SJSA1 (cell line): ENCODE measurements around the genes HDAC2, GOPC, SLC35F1 and CEP85L.

DNA sequence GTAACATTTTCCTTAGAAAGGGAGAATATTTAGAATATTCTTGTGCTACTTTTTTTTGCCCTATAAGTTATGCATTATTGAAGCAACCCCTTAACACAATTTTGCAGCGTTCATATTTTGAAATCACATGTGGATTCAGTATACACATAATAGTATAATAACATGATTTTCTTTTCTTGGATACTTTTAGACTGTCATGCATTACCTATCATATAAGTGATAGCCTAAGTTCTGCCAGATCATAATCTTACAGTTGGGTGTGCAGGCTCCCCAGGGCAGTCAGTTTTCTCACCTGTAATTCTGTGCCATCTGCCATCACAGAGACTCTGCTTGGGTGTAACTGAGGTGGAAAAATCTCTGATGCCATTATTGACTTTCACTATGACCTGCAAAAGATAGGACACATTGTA is 27.0 kb downstream of the FAM229B start:
- RAMPAGE, long total RNA: no peak

DNA sequence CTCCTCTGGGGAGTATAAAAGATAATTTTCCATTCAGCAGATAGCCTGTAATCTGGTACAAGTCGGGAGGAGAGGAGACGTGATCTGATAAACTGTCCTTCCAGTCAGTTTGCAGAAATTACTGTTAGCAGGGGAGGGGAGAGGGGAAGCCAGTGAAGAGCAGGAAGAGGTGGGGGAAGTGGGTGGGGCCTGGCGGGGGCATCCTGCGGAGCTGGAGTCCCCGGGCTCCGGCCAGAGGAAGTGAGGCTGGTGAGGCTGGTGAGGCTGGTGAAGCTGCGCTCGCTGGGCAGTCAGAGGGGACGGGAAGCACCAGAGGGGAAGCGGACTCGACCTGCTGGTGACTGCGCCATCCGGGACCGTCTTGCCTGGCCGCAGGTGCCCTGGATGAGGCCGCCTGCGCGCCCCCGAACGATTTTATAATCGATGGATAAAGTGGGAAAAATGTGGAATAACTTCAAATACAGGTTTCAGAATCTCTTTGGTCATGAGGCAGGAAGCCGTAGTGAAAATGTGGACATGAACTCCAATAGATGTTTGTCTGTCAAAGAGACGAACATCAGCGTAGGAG is 635.3 kb upstream of the MARCKS start:
- RAMPAGE, long total RNA: no peak

DNA sequence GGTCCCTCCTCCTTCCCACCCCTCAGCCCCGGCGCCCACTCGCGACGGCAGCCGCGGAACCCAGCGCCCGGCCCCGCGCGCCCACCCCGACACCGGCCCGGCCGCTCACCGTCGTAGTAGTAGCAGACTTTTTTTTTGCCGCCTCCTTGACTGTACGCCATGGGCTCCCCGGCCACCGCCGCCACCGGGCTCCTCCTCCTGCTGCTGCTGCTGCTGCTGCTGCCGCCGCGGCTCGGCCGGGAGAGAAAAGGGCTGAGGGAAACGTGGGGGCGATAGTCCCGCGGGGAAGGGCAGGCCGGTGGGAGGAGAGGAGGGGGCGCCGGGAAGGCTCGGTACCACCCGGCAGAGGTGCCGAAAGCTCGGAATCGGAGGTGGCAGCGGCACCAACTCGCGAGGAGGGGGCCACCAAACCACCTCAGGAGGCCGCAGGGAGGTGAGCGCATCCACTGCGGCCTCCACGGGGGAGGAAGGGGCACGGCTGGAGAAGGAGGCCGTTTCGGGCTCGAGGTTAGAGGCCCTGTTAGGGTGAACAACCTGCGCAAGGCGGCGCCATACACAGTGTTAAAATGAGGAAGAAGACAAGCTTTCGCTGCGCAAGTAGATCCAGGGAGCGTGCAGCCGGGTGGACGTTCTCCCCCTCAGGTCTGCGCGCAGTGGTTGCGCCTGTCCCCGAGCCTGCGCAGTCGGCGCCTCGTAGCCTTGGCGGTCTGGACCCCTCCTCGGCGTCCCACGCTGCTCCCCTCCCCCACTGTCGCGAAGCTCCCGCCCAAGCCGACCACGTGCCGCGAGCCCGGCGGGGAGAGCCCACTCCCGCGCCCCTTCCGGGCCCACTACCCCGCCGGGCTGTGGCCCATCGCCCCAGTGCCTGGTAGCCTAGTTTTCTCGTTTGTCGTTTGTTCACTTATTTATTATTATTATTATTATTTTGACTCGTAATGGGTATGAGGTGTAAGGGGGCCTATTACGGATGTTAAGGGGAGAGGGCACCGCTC is at the start of gene HDAC2:
TSS of gene HDAC2 (minus strand) at position 401 of the 992 bp plus-strand sequence.
- RAMPAGE, long total RNA: no peak

GRCh38 chr6:114427973-114428528 is 85.2 kb upstream of the HS3ST5 start:
- RAMPAGE, long total RNA: no peak

GRCh38 chr6:115090622-115091119 is 747.8 kb upstream of the HS3ST5 start:
- RAMPAGE, long total RNA: no peak

GRCh38 chr6:115347020-115347219 is 713.8 kb downstream of the FRK start:
- RAMPAGE, long total RNA: no peak

GRCh38 chr6:116038692-116038891 is 22.1 kb downstream of the FRK start:
- RAMPAGE, long total RNA: no peak

DNA sequence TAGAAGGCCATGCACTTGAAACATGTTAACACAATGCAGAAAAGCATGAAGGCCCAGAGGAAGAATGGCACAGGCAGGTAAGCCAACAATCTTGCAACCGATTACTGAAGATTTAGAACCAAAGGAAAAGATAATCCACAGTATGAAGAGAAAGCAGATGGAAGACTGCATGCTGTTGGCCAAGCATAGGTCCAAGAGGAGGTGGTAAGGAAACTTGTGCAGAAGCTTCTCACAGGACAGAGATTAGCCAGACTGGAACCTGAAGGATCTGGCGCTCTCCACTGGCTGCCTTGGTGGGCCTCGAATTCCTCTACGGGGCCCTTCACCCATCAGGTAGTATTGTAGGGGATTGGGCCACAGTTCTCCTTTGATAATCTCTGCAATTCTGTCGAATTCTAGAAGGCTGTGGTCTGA is 1.3 kb downstream of the TSPYL4 start:
- RAMPAGE, long total RNA: no peak

- RAMPAGE, long total RNA: no peak
These were observed 745 bp downstream of the DSE start for GRCh38 chr6:116371350-116372034.

DNA sequence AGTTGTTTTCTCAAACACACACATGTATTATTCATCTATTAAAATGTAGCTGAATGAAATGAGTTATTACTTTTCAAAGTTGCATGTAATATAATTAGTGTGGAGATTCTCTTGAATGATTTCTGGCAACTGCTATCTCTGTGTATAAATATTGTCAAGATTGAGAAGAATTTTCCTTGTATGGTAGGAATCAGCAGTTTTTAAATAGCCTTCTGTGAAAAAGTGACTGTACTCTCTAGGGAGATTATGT is 1.1 kb downstream of the CALHM5 start:
- RAMPAGE, long total RNA: no peak

DNA sequence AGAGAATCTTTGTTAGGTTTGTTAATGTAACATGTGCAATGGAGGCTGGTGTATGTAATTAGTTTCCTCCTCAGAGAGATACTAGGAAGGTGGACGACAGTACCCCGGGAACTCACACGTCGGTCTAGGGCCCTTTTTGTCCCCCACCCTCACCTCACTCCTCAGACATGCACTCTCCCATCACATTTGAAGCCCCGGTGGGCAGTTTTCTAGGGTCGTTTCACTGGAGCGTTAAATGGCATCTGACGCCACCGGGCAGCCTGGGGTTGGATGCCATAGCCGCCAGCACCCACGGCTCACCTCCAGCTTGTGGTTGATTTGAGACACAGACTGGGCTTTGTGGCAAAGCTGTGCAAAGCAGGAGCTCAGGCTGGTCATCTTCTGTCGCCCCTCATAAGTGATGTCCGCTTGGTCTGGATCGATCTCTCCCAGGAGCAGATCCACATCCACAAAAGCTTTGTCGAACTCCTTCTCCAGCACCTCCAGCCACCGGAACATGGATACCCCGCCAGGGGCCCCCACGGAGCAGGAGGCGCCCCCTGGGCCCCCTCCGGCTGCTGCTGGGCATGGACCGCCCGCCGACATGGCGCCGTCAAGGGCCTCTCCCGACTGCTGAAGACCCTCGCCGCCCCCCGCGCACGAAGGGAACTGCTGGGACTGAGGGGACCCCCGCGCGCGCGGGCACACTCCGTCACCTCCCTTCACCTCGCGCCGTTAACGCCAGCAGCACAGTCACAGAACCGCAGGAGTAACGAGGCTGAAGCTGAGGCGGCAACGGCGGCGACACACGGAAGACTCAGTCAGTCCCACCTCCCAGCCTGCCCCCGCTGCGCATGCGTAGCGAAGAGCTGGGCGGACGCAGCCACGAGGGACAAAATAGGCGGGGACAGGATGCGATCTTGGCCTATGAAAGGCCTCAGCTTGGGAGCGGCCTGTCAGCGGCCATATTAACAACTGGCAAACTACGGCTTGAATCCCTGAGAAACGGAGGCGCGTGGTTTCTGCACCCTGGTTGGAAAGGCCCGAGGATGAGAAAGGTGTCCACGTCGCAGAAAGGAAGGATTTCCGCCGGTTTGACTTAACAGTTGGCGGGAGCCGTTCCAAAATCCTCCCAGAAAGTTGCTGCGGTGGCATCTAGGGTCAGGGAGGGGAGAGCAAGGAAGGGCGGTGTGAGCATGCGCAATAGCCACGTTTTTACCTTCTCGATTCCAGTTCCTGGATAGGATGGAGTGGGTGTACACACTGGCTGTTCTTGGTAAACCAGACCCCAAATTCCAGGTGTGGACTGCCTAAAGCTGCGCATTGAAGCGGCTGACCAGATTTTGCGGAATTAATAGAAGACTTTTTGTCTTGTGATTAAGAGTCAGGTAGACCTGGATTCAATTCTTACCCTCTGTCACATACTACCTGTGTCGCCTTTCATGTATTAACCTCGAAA is at the start of gene GOPC:
TSS of gene GOPC (minus strand) at position 808 of the 1,438 bp plus-strand sequence.
- RAMPAGE, long total RNA: start-site peak on the minus strand centred at position 798 of the sequence, 67 bp wide, 705 and 57 reads in 2 replicates

GRCh38 chr6:117688661-117689124 is 13.4 kb downstream of the NUS1 start:
- RAMPAGE, long total RNA: no peak

DNA sequence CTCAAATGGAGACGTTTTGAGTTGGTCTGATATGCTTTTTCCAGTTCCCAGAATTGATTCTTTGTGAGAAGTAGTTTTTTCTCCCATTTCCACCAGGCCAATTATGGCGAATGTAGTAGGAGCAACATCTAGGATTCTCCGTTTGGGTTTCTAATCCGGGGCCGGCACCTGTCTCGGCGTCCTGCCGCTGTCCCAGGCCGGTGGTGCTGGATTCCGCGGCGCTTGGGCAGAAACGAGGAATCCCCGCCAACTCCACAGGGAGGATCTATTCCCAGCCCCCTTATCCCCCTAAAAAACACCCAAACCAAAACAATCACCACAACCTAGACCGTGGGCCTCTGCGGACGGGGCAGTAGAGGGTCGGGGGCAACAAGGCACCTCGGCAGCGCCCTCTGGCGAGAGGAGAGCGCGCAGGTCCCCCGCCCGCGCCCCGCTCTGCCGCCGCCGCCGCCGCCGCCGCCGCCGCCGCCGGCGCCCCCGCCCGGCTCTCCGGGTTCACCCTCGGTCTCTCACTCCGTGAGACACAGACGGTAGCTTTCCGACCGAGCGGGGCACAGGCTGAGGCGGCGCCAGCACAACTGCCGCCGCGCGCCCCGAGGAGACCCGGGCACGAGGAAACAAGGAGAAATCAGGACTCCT is at the start of gene SLC35F1:
TSS of gene SLC35F1 (plus strand) at position 524 of the 639 bp plus-strand sequence.
- RAMPAGE, long total RNA: no peak

DNA sequence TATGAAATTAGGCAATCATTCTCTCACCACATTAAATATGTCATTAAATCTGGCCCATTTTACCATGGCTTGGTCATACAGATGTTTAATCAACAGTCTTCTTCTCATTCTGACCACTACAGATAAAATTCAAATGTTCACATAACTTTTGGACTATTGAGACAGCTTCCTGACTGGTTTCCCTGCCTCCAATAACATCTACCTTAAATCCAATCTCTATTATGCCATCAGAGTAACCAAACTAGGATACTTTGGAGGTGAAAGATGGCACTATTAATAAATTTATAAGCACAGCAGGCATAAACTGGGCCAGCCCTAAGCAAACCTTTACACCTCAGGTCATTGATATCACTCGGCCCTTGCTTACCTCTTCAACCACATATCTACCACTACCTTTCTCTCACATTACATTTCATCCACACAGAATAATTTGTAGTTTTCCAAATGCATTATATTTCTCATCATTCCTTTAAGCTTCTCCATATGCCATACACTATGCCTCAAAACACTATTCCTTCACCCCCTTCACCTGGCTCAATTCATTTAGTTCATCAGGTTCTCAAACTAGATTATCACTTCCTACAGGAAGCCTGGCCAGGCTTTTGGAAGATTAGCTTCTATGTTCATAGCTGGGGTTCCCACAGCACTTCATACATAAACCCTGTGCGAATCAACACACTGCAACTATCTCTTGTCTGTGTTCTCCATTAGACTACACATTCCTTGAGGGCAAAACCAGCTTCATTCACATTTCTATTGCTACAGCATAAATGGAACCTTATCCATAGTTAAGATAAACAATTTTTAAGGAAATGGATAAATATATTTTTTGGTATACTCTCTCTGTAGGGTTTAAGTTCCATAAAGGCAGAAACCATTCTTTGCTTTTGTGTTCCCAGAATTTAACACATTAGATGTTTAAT is 40.6 kb upstream of the PLN start:
- RAMPAGE, long total RNA: no peak

GRCh38 chr6:118551503-118552292 is 3.6 kb downstream of the PLN start:
- RAMPAGE, long total RNA: no peak

- RAMPAGE, long total RNA: no peak
These were observed 24.9 kb downstream of the CEP85L start for GRCh38 chr6:118626413-118626967.

- RAMPAGE, long total RNA: no peak
These were observed at the start of gene CEP85L for GRCh38 chr6:118651405-118651880. TSS of gene CEP85L (minus strand) at chr6:118651591.

DNA sequence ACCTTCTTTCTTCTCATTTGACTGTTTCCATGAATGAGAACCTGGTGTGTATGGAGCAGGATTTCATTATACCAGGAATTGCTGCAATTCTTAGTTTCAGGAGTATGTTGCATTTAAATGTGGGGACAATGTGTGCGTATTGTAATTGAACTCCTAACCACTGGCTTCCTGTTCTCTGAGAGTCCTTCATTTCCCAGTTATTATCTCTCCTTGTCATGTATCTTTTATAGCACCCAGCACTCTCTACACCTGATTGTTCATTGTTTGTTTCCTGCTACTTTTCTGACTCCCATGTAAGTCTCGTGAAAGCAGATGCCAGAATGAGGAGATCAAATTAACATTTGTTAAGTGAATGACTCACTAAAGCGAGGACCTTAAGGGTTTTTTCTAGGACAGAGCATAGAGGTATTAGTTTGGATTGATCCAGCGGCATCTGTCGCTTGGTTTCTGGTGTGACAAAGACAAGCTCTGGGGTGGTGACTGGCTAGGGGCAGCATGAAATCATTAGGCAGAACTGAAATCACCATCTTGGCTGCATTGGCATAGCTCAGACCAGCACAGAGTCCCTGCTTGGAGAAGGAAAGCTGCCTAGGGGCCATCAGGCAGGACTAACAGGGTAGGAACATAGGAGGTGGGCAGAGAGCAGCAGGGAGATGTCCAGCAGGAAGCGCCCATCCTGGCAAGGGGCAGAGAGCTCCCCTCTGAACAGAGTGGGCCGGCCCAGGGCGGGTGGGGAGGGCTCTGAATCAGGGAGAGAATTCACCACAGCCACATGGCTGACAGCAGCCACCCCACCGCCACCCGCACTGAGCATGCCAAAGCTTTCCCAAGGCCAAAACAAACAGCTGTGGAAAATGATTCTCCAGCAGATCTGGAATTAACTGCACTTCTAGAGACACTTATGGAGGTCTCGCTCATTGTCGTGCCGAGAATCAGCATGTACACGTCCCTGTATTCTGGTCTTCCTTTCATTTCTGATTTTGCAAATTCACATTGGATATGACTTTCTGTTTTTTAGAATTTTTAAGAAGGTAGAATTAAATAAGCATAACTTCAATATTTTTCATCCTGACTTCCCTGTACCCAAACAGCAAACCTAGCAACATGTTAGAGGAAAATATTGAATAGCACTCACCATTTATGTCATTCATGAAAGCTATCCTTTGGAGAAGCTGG is 97.2 kb upstream of the CEP85L start:
- RAMPAGE, long total RNA: no peak

DNA sequence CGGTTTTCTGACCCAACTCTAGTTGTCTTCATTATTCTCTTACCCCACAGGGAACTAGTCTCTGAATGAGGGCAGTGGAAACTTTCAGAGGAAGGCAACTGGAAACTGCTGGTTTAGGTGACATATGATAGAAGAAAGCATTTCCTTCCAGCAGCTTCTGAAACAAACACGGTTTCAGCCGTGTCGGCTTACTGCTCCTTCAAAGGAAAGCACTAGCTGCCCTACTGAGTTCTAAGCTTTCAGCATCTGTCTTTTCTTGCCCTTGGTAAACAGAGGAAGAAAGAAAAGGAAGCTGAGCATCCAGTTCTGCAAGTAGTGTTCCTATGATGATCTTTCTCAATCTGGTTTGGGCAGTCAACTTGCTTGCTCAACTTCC is 117.5 kb upstream of the CEP85L start:
- RAMPAGE, long total RNA: no peak

- RAMPAGE, long total RNA: no peak
These were observed 78.5 kb upstream of the ASF1A start for GRCh38 chr6:118815127-118816198.